HT-29 (cell line): ENCODE measurements around a stretch of chr5.

- RAMPAGE, long total RNA, result no peak
These were observed 17.3 kb downstream of the RIOK2 start for GRCh38 chr5:97165627-97166292.

DNA sequence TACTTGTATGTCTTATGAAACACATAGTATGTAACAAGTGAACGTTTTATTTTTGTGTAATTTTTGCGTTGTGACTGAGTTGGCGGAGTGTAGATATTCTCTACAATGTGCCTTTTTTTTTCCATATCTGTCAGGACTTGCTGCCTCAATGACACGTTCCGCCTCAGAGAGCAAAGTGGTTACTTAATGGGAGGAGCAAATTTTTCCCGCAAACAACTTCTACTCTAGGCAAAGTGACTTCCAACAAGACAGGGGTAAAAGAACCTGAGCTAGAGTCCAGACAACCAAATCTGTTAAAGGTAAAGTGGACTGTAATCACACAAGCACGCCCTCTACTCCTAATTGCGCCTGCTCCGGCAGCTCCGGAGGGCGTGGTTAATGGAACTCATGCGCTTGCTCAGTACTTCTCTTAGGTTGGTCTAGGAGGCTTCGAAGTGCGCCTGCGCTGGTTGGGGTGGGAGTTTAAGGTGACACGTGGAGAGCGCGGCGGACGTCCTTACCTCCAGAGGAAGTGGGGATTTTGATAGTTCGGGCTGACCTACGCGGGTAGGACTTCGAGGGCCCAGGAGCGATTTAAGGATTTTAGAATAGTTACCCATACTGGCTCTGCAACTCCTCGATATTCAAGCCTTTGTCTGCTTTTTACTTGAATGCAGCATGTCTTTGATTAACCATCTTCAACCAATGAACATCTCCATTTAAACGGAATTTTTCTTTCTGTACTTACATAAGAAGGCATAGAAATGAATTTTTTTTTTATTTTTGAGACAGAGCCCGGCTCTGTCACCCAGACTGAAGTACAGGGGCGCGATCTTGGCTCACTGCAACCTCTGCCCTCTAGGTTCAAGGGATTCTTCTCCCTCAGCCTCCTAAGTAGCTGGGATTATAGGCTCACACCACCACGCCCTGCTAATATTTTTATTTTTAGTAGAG, 590 bp upstream of the RIOK2 start:
- RAMPAGE, long total RNA, result no peak

- RAMPAGE, long total RNA, result no peak
These were observed 4.8 kb upstream of the RGMB start for GRCh38 chr5:98768704-98769043.

GRCh38 chr5:98769044-98769247, 4.5 kb upstream of the RGMB start:
- RAMPAGE, long total RNA, result no peak

- RAMPAGE, long total RNA, result no peak
These were observed 523 bp upstream of the RGMB start for GRCh38 chr5:98772737-98773542.

DNA sequence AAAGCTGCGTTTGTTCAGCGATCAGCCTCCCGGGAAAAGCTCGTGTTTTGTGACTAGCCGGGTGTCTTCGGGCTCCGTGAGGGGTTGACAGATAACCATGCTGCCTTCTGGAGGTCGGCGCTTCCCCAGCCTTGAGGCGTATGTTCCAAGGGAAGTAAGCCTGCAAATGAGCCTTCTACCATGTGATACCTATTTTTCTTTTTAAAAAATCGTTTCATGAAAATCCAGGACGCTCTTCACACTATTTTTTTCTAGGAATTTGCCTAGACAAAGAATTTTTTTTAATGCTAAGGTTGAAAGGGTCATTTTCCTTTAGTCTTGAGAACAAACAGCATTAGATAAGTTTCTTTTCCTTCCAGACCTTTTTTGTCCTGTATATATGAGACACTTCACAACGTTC, 1.3 kb downstream of the RGMB start:
- RAMPAGE, long total RNA, result no peak

GRCh38 chr5:98855165-98855772, 73.5 kb downstream of the CHD1 start:
- RAMPAGE, long total RNA, result no peak

GRCh38 chr5:98900313-98901627, 28.0 kb downstream of the CHD1 start:
- RAMPAGE, long total RNA, result no peak

DNA sequence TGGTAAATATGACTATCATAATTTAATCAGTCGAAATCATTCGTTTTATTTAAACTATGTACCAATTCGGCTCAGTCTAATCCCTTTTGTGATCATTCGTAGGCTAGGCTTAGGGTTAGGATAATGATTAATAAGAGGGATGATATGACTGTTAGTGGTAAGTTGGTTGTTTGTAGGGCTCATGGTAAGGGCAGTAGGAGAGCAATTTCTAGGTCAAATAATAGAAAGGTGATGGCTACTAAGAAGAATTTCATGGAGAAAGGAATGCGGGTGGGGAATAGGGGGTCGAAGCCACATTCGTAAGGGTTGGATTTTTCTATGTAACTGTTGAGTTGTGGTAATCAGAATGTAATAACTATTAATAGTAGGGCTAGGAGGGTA, 484.5 kb upstream of the FAM174A start:
- RAMPAGE, long total RNA, result no peak

DNA sequence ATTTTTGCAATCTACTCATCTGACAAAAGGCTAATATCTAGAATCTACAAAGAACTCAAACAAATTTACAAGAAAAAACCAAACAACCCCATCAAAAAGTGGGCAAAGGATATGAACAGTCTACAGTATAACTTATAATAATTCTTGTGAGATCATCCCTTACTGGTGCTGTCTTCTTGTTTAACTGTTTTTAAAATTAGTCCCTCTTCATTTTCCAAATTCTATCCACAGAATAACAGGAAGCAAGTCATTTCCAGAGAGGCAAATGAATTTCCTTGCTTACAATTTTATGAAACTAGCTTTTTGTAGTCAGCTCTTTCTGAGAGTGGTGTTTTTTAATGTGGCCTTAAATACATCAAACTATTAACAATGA, 40.6 kb downstream of the FAM174A start:
- RAMPAGE, long total RNA, result no peak

GRCh38 chr5:100900215-100900759, 2.8 kb downstream of the ST8SIA4 start:
- RAMPAGE, long total RNA, result no peak

GRCh38 chr5:101942283-101942661, 353.8 kb downstream of the SLCO4C1 start:
- RAMPAGE, long total RNA, result no peak

GRCh38 chr5:102755898-102756693, 991 bp downstream of the PAM start:
- RAMPAGE, long total RNA, result no peak

GRCh38 chr5:102865546-102866401, 110.7 kb downstream of the PAM start:
- RAMPAGE, long total RNA, result no peak

DNA sequence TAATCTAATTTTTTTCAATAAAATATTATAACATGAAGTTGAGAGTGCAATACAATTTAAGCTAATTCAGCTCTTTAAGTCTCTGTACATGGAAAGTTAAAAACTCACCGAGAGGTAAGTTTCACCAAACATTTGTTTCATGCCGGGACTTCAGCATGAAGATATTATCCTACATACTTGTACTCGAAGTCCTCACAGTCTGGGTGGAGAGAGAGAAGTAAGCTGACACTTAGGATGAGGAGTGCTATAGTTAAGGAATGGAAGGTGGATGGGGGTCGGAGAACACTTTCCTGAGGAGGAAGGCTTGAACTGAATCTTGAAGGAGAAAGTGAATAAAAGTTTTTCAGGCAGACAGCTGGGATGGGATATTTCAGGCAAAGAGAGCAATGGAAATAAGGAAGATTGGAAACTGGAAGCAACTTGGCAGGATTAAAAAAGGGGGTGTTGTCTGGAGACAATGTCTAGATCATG, 167.0 kb downstream of the PAM start:
- RAMPAGE, long total RNA, result no peak

- RAMPAGE, long total RNA, result no peak
These were observed 161.0 kb downstream of the GIN1 start for GRCh38 chr5:102958939-102959388.

GRCh38 chr5:103562028-103562327, 611 bp downstream of the NUDT12 start:
- RAMPAGE, long total RNA, result no peak

GRCh38 chr5:104754106-104754582, 1191.6 kb upstream of the NUDT12 start:
- RAMPAGE, long total RNA, result no peak

GRCh38 chr5:107466056-107466828, 204.5 kb downstream of the EFNA5 start:
- RAMPAGE, long total RNA, result no peak

DNA sequence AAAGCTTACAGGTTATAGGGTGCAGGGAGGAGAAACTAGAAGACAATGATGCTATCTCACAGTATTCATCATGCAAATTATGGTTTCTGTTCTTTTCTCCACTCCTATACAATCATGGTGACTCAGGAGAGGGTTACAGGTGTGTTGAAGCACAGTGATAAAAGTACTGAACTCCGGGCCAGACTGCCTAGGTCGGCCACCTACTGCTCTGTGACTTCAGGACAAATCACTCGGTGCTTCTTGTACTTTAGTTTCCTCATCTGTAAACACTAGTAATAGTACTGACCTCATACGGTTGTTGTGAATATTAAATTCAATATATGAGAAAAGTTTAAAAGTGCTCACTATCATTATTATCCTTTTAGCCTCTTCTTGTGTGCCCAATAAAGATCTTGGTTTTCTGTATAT, 153.5 kb downstream of the EFNA5 start:
- RAMPAGE, long total RNA, result no peak